ENCODE results near the gene CYP2W1.

DNA sequence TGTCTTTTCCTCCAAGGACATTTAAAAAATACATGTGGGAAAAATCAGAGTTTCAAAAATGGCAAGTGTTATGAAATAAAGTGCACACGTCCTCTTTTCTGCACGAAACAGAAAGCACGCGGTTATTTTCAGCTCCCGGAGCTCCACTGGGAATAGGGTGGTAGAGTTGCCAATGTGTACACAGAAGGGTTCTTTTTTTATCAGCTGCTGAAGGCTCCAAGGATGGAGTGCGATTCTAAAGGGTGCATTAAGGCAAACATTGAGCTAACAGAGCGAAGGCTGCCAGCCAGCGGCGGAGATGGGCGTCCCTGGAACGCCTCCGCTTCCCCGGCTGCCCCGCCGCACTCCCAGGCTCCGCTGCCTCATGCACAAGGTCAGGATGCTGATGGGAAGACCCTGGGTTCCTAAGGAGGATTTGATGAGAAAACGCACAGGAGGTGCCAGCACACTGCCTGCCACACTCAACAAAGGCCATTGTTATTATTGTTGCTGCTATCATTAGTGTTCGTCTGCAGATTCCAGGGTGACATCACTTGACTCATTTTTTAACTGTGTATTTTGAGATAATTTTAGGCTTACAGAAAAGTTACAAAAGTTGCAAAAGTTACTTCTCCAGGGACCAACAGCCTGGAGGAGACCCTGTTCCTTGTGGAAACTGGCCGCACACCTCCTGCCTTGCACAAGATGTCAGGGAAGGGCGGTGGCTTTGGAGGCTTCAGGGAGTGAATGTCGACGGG lies 62.5 kb upstream of the FAM20C start:
- PRO-cap: no peak

- PRO-cap: no peak
Measured at GRCh38 chr7:189641-190515, 2.5 kb upstream of the FAM20C start.

DNA sequence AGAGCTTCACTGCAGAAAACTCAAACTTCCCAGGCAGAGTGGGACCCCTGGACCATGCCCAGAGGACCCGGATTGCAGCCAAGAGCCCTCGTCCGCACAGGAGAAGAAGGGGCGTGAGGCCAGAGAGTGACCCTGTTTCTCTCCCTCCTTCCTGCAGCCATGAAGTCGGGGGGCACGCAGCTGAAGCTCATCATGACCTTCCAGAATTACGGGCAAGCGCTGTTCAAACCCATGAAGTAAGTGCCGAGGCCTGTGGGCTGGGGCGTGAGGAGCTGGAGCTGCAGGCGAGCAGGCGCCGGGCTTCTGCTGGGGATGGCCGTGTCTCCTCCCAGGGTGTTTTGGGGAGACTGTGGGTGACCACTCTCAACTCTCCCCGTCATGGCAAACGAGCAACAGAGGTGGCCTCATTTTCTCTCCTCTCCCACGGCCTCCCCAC lies 16.4 kb downstream of the FAM20C start:
- PRO-cap: no peak

GRCh38 chr7:212969-213605 lies 20.7 kb downstream of the FAM20C start:
- PRO-cap: no peak

DNA sequence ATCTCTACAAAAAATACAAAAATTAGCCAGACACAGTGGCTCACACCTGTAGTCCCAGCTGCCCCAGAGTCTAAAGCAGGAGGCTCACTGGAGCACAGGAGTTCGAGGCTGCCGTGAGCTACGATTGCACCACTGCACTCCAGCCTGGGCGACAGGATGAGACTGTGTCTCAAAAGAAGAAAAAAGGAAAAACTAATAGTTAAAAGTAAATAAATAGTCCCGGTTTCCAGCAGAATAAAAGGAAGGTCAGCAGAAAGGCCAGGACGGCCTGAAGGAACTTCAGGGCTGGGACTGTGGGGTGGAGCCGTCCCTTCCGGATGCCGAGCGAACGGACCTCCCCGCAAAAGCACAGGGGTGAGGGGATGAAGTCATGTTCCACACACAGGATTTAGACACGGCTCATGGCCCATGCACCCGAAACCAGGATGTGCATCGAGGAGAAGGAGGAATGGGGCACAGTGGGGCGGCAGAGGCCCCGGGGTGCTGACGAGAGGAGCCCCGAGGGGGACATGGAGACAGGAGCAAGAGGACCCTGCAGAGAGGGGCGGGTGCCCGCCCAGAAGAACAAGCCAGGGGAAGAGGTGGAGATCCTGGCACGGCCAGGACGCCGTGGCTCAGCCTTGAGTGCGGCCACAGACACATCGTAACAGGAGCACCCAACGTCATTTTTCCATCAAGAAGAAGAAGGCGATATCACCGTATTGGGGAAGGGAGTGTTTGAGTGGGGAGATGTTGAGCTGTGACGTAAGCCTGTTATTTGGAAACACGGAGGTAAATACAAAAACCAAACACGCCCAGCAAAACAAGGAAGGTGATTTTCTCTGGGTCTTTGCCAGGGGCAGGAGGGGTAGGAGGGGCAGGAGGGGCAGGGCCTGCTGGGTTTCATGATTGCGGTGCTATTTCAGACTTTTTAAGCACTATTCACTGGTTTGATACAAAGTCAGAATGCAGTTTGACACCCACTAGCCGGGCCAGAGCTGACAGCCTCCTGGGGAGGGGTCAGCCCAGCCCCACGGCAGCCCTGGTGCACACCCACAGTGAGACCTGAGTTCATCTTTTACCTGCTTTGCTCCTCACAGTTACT lies 25.4 kb upstream of the FOXL3 start:
- PRO-cap: no peak

- PRO-cap: unidirectional peak, minus-strand start at chr7:471986
Measured at GRCh38 chr7:471794-472488, 47.7 kb downstream of the PDGFA start.

DNA sequence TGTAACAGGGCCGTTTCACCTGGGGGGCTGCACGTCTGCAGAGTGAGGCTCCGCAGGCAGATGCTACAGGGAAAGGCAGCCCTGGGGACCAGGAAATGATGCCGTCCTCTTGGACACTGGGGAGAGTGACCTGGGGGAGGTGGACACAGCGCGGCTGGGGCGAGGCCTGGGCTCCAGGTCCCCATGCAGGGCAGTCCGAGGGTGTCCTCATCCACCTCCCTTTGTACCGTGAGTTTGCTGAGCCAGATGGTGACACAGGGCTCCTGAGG lies 41.9 kb downstream of the PDGFA start:
- PRO-cap: unidirectional peak, minus-strand start at position 61 of the sequence

- PRO-cap: bidirectional peak, plus-strand start at chr7:517322, minus-strand start at chr7:517223
Measured at GRCh38 chr7:517073-517798, 2.4 kb downstream of the PDGFA start.

DNA sequence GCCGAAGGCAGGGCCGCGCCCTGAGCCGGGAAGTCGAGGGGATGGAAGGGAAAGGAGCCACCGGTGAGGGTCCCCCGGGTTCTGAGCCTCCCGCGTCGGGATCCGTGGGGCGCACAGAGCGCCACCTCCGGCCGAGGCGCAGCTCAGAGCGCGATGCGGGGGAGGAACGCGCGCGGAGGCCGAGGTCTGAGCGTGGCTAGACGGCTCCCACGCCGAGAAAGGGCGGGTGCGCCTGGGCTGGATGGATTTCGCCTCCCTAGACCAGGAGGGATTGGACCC lies 856 bp upstream of the PDGFA start:
- PRO-cap: no peak

DNA sequence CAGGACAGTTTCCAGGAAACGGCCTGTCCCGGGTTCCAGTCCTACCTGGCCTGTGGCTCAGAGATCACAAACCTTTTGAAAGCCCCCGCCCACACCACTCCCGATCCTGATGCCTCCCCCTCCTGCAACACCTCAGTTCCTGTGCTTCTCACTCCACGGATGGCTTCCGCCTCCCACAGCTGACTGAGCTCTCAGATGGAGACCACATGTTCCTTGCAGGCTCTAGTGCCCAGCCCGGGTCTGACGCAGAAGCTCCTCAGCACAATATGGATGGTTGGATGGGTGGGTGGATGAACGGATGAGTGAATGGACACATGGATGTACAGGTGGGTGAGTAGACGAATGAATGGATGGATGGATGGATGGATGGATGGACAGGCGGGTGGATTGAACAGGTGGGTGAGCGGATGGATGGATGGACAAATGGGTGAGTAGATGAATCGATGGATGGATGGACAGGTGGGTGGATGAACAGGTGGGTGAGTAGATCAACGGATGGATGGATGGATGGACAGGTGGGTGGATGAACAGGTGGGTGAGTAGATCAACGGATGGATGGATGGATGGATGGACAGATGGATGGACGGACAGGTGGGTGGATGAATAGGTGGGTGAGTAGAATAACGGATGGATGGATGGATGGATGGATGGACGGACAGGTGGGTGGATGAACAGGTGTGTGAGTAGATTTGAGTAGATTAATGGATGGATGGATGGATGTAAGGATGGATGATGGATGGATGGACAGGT lies 92.0 kb upstream of the PDGFA start:
- PRO-cap: no peak

DNA sequence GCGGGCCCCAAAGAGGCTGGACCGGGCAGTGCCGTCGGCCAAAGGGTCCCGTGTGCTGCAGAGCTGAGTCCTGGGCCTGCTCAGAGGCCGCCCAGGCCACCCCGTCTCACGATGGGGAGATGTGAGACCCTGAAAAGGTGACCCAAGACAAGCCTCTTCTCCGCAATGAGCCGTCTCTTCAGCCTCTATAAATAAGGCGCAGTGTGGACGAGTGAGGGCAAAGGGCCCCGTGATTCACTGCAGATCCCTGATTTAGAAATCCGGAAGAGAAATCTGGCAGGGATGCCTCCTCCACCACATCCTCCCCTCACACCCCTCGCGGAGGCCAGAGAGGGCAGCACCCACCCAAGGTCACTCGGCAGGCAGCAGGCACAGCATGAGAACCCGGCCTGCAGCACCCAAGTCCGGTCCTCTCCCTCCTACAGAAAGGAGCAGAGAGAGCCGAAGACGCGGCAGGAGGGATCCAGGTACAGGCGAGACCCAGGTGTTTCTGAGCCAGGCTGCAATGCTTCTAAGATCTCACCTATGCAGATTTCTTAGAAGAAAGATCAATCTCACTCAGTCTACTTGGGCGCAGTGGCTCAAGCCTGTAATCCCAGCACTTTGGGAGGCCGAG lies 81.6 kb upstream of the DNAAF5 start:
- PRO-cap: no peak

DNA sequence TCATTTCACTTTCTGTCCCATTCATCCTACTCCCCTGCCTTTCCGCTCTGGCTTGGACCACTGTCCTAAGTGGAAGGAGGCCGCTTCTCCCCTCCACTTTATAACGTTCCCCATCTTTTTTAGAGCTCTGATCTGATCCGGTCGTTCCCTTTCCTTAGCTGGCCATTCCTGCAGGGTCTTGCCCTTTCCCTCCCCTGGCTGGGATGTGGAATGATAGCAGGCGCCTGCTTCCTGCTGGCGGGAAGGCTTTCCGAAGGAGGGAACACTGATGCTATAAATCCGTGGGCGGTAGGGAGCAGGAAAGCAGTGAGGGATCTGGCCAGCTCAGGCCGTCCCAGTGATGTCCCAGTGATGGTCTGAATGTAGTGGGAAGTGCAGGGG lies 914 bp upstream of the PRKAR1B start:
- PRO-cap: no peak

DNA sequence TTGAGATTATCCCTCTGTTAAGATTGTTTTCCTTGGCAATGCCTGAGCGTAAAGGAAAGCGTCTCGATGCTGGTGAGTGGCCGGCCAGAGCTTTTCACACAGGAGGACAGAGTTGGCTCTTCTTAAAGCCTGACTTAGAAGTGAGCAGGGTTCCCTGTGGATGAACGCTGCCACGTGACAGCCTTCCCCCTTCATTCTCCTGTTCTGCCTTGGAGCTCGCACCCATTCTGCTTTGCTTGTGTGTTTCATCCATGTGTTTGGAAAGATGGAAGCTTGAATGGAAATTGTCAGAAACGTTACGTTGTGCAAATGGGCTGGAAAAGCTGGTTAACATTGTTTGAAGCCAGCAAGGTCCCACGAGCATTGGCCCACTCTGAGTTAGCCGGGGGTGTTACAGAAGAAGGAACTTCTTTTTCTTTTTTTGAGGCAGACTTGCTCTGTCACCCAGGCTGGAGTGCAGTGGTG lies 22.2 kb upstream of the PRKAR1B start:
- PRO-cap: no peak

DNA sequence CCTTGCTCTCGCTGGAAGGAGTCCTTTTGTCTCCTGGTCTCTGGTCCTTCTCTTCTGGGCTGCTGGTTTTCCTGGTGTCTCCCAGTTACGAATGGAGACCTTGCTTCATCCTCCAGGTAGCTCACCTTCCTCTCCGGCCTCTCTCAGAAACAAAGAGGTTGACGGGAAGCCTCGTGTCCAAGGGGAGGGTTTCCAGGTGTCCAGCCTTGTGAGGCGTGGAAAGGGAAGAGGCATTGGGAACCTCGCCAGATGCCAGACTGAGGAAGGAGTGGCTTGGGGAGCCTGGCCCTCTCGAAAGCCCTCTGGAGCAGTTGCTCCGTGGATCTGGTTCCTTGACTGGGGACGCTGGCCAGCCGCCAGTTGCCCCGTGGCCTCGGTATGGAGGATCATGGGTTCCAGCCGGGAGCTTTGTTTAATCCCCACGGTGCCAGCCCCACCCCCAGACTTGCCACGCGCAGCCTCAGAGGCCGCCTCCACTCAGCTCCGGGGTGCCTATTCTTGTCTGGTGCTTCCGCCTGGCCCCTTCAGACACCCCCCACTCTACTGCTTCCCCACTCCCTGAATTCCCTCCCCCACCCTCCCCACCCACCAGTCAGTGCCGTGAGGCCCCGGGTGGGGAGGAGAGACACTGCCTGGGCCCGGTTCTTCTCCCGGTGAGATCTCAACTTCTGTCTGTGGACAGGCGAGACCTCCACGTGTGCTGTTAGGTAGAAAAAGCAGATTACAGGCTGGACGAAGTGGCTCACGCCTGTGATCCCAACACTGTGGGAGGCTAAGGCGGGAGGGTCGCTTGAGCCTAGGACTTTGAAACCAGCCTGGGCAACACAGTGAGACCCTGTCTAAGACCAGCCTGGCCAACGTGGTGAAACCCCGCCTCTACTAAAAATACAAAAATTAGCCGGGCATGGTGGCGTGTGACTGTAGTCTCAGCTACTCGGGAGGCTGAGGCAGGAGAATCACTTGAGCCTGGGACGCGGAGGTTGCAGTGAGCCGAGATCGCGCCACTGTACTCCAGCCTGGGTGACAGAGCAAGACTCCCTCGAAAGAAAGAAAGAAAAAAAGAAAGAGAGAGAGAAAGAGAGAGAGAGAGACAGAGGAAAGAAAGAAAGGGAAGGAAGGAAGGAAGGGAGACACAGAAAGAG lies 30.1 kb upstream of the SUN1 start:
- PRO-cap: bidirectional peak, plus-strand start at position 255 of the sequence, minus-strand start at position 151 of the sequence

DNA sequence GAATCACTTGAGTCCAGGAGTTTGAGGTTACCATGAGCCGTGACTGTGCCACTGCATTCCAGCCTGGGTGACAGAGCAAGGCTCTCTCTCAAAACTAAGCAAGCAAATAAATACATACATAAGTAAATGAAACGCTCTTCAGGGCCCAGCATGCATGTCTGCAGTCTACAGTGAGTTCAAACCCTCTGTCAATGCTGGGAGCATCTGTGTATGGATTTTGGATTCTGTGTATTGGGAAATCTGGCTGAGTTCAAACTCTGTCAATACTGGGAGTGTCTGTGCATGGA lies 19.7 kb upstream of the SUN1 start:
- PRO-cap: no peak

GRCh38 chr7:817195-817764 lies 15.0 kb upstream of the SUN1 start:
- PRO-cap: unidirectional peak, minus-strand start at chr7:817393

DNA sequence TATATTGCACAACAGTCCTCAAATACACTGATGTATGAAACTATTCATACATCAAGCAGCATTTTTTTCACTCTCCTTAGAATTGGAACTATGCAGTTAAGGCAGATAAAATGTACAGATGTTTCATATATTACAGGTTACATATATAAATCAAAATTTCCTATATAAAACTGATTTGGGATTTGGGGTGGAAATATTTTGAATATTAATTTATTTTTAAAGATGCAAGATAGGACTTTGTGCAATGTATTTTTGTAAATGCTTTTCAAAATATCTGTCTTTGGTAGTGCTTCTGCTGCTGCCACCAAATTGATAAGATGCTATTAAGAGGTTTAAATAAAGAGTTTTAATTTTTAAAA lies 1.8 kb upstream of the GET4 start:
- PRO-cap: no peak

GRCh38 chr7:909347-909850 lies 33.0 kb downstream of the GET4 start:
- PRO-cap: no peak

DNA sequence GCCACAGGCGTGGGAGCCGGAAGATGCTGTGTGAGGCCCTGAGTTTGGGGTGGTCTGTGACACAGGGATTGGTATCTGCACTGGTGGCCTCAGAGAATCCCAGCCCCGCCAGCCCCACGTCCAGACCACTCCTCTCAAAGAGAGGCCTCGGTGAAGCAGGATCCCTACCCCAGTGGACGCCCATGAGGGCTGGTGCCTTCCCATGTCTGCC lies 8.1 kb upstream of the ADAP1 start:
- PRO-cap: no peak

DNA sequence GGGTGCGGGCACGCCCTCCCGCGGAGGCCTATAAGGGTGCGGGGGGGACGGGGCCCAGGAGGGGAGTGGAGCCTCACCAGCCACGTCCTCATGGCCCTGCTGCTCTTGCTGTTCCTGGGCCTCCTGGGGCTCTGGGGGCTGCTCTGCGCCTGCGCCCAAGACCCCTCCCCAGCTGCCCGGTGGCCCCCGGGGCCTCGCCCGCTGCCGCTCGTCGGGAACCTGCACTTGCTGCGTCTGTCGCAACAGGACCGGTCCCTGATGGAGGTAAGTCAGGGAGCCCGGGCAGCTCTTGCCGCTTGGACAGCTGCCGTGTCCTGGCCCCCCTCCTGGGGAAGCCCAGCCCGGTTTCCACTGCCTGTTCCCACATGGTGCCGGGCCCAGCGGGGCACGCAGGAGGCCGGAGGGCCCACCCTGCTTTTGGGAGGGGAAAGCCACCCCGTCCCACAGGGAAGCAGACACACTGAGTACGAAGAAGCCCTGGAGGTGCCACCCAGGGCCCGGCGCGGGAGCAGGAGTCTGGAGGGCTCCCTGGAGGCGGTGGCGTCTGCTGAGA lies at the start of gene CYP2W1:
TSS of gene CYP2W1 (plus strand) at position 60 of the 553 bp plus-strand sequence.
- PRO-cap: no peak